PC-3 (cell line): ENCODE measurements around the genes EPHA2 and PADI4.

DNA sequence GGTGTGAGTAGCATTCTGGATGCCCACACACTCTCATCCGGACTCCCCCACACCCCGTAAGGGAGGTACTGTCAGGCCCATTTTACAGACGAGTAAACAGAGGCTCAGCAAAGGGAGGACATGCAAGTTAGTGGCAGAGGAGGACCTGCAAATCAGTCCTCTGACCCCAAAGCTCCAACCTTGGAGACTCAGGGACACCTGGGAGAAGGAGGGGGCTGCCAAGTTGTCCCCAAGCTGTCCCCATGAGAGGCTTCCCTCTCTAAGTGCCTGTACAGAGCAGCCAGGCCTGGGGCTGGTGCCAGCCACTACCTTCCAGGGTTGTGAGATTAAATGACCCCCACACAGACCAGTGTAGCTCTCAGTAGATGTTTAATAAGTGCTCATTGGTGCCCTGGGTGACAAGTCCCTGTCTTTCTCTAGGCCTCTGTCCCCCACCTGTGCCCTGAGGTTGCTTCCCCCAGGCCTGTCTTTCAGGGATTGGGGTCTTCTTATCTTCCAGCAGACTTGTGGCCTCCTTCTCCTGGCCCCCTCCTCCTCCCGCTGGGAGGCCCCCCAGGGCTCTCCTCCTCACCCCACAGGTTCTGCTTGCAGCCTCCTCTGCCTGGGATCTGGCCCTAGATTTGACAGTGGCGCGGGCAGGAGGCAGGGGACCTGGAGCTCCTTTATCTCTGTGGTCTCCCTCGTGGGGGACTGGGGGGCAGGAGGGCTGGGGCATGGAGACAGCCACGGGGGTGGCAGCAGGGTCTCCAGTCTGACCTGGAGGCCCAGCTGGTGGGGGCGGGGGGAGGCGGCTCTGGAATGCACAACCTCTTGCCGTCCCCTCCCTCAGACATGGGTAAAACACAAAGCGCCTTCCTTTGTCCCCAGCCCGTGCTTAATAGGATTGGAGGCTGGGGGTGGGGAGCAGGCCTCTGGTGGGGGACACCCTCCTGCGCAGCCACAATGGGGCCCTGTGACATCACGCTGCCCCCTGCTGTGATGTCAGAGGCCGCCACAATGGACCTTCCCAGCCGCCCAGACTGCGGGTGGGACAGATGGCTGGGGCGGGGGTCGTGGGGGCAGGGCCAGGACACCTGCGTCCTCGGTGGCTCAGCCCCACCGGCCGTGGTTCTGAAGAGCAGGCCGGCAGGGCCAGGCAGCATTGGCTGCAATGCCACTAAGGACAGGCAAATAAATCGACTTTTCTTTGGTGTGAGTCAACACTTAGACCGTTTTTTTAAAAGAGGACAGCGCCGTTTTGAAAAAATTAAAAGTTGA, 40.2 kb downstream of the EPHA2 start:
- RAMPAGE, long total RNA, result no peak

- RAMPAGE, long total RNA, result no peak
These were observed at the start of gene EPHA2 for GRCh38 chr1:16155490-16156720. TSS of gene EPHA2 (minus strand) at chr1:16156069.

- RAMPAGE, long total RNA, result no peak
These were observed 3.0 kb upstream of the EPHA2 start for GRCh38 chr1:16158668-16159471.

GRCh38 chr1:16228252-16228912, 8.6 kb downstream of the CPLANE2 start:
- RAMPAGE, long total RNA, result no peak

GRCh38 chr1:16367327-16368158, 501 bp downstream of the SZRD1 start:
- RAMPAGE, long total RNA, result no peak

DNA sequence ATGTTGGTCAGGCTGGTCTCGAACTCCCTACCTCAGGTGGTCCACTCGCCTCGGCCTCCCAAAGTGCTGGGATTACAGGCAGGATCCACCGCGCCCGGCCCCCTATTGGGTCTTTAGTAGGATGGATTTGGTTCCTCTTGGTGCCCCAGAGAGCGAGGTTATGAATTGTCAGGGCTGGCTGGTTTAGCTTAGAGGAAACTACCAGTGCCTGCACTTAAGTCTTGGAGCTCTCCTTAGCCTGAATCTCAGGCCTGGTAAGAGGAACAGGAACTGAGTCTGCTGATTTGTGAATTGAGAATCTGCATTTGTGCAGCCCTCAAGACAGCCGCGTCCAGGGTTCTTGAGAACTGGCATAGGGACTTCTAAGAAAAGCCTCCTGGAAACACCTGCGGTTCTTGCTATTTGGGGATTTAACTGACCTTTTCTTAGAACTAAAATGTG, 1.7 kb downstream of the NECAP2 start:
- RAMPAGE, long total RNA, result no peak

- RAMPAGE, long total RNA, result no peak
These were observed 21.4 kb downstream of the NECAP2 start for GRCh38 chr1:16461830-16462414.

DNA sequence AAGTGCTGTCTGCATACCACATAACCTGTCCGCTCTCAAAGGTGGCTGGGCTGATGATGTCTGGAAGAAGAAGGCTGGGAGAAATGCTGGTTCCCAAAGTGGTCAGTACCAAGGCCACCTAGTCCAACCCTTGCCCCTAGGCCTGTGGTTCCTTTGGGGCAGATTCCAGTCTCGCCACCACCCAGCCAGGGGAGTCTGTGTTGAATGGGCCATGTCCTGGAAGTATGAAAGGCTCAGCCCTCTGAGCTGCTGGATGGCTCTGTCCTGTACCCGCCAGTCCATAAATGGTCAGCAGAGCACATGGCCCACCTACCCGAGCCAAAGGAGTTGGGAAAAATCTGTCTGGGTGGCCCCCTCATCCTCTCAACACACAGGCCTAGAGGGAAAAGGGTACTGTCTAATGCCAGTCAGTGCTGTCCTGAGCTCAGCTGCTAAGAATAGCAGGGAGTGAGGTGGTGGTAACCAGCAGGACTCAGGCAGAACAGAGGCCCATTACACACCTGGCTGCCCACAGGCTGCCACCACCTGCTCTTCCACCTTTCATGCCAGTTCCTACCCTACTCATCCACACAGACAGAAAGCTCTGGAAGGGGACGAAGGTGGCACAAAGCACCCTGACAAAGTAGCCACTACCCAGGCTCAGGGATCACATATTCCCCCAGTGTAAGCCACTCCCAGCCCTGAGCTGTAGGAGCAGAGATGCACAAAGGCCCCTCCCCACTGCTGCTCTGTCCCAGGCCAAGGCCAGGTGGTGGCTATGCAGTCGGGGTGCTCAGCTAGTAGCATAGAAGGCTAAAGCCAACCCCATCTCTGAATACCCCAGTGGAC, 197.7 kb downstream of the NECAP2 start:
- RAMPAGE, long total RNA, result no peak

GRCh38 chr1:16639267-16640051, 198.9 kb downstream of the NECAP2 start:
- RAMPAGE, long total RNA, result no peak

- RAMPAGE, long total RNA, result no peak
These were observed 149.0 kb upstream of the CROCC start for GRCh38 chr1:16772743-16773100.

DNA sequence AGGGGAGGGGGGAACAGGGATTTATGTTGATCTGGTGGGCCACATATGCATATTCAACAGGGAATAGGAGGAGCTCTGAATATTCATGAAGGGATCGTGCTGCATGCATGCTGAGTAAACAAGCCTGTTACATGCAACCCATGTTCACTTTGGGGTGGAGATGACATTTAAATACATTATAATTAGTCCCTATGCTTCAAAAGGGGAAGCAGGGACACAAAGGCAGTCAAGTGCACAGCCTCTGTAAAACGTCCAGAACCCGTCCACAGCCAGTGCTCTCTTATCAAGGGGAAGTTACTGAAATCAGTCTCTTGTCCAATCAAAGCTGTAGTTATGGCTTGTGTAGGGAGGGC, 54.8 kb upstream of the CROCC start:
- RAMPAGE, long total RNA, result no peak

DNA sequence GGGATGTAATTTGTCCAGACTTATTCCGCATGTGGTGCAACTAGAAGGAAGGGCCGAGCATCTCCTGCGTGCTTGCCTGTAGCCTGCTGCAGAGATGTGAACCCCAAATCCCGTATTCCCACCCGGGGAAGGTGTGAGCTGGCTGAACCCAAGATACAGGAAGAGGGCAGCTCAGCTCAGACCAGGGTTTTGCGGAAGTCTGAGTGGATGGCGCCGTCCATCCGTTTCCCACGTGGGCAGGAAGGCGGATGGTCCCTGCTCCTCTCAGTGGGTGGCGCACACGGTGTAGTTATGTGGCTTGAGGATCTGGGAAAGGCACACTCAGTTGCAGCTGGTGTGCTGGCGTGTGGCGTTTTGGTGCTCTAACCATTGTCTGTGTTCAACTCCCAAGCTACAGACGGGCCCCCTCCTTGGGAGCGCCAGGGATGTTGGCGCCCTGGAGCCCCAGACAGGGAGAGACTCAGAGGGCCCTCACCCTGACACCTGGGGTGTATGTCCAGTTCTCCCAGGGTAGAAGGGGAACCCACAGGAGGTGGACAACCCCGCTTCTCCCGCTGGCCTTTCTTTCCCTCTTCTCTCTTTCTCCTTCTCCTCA, 1.3 kb downstream of the CROCC start:
- RAMPAGE, long total RNA, result no peak

DNA sequence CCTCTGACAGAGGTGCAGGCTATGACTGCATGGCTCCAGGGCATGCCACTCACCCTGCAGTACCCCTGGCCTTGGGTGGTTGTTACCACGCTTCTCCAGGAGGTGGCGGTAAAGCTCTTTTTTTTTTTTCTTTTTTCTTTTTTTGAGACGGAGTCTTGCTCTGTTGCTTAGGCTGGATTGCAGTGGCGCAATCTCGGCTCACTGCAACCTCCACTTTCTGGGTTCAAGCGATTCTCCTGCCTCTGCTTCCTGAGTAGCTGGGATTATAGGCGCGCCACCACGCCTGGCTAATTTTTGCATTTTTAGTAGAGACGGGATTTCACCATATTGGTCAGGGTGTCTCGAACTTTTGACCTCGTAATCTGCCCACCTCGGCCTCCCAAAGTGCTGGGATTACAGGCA, 28.7 kb downstream of the MFAP2 start:
- RAMPAGE, long total RNA, result no peak

- RAMPAGE, long total RNA, result no peak
These were observed 918 bp upstream of the MFAP2 start for GRCh38 chr1:16981346-16981729.

DNA sequence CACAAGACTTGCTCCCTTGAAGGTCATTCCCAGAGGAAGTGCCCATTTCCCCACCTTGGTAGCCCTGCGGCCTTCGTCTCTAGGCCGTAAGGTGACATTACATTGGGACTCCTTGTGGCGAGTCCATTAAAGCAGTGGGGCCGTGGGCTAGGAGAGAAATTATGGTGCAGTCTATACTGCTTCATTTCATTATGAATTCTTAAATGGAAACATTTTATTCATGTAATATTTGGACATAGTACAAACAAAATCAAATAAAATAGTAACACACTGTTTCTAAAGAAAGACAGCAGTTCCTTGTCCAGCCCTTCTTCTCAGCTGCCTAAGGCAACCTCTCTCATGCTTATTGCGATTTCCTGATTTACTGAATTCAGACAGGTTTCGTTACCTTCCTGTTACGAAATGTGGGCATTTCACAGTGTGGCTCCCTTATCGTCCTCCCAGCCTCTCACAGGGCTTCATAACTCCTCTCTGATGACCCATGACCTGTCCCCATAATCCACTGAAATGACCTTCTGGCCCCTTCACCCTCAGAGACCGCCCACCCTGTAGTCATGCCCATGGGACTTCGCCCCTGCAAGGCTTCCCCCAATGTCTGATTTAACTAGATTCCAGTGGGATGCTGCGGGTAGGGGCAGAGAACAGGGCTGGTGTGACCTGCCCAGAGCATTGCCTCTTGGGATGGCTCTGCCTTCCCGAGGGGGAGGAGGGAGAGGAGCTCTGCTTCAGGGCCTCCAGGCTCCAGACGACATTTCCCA, 20.8 kb downstream of the PADI2 start:
- RAMPAGE, long total RNA, result no peak

- RAMPAGE, long total RNA, result no peak
These were observed 9.4 kb downstream of the PADI2 start for GRCh38 chr1:17109848-17110262.

- RAMPAGE, long total RNA, result no peak
These were observed 6.6 kb downstream of the PADI2 start for GRCh38 chr1:17112627-17113049.

DNA sequence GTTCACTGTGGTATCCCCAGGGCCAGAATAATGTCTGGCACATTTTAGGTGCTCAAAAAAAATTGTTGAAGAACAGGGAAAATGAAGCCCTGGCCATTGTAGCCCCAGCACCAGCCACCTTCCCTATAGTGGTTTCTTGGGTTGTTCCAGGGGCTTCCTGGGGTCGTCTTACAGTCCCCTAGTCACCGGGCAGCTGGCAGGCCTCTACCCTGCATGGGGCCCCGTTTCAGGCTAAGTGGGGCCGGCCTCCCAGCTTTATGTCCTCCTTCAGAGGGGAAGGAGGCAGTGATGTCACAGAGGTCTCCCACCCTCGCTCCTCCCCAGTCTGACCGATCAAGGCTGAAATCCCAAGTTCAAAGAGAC, 3.4 kb upstream of the PADI1 start:
- RAMPAGE, long total RNA, result no peak

DNA sequence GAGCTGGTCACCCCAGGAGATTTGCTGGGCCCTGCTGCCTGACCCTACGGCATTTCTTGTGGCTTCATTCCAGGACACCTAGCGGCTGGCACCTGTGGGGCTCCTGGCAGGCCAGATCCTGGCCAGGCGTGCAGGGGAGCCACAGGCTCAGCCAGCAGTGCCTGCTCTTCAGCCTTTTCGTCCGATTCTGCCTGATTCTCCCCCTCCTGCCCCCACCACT, 7.2 kb downstream of the PADI1 start:
- RAMPAGE, long total RNA, result no peak

DNA sequence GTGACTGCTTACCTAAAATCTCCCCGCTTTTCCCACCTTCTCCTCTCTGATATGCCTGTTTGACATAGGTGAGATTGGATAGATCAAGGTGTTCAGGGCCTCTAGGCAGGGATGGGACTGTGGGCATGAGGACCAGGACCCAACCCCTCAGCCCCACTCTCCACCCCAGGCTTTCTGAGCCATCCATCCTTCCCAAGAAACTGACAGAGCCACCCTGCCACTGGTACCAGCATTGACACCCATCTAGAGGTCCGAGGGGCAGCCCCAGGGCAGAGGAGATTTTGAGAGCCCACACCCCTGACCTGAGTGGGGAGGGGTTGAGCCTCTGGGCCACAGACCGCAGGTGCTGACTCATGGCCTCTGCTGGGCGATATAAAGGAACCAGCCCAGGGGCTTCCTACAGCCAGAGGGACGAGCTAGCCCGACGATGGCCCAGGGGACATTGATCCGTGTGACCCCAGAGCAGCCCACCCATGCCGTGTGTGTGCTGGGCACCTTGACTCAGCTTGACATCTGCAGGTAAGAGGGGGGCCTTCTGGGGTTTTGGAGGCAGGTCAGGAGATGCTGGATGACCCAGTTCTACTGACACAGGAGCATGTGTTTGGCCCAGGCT, at the start of gene PADI4:
Gene PADI4 (plus strand): TSS at position 402 of the 613 bp plus-strand sequence.
- RAMPAGE, long total RNA, result no peak